Fibroblast of villous mesenchyme (primary cell): ENCODE measurements around a stretch of chr9.

DNA sequence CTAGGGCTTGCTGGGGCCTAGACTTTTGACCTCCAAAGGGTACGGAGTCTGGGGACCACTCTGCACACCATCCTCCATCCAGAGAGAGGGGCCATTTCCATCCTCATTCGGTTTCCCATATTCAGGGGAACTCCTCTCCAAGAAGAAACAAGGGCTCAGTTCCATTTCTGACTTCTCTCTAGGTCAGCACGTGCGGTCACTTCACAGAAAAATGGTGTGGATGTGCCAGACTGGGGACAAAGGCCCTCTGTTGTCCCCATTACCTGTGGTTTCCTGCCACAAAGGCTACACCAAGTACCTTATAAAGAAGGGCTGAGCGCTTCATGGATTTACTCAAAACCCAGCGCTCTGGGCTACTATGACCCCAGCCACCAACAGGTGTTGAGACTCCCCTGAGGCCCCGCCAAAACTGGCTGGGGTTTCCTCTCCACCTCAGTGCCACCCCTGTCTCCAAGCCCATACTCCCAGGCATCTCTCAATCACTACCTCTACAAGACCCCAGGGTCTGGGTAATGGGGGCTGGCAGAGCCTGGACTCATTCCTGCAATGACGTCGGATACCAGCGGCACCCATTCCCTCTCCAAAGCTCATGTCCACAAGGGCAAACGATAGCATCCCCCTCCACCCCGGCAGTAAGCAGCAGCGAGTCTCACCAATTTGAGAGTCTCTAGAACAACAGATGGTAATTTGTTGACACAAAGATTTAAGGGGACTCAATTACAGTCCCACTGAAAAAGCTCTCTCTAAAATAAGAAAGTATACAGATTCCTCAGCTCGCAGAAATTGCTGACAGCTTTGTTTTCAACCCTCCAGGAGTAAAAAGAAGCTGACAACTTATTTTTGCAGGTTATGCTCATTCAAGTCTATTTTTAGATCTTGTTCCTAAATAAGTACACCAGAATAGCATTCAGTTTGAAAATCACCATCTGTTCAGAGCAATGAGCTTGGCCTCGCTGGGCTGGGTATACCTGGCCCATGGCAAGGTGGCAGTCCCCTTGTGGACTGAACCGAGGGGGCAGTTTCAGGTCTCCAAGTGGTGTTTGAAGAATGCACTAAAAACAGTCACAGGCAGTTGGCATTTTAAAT is 169.7 kb downstream of the AUH start:
- CAGE, long polyA plus RNA, result no peak

GRCh38 chr9:91246703-91247845 is 114.6 kb downstream of the AUH start:
- CAGE, long polyA plus RNA, result no peak

GRCh38 chr9:91403925-91404356 is 19.7 kb downstream of the NFIL3 start:
- CAGE, long polyA plus RNA, result no peak

DNA sequence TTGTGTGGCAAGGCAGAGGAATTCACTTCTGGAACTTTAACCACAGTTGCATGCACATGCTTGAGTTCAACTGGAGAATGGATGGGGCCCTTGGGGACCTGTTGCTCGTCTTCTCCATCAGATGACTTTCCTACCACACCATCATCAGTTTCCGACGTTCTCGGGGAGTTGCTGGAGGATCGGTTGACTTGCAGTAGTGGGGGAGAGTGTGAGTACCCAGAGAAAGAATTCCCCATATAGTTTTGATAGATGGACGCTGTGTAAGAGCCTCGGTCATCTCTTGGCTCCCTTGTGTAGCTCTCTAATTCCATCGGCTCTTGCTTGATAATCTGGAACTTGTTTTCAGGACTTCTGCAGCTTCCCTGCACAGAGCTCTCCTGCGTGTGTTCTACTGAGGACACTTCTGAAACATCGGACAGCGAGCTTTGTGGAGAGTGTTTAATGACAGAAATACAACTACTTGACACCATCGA is 13.8 kb downstream of the NFIL3 start:
- CAGE, long polyA plus RNA, result no peak

- CAGE, long polyA plus RNA, result no peak
Measured at GRCh38 chr9:91428798-91429250, 5.2 kb upstream of the NFIL3 start.

DNA sequence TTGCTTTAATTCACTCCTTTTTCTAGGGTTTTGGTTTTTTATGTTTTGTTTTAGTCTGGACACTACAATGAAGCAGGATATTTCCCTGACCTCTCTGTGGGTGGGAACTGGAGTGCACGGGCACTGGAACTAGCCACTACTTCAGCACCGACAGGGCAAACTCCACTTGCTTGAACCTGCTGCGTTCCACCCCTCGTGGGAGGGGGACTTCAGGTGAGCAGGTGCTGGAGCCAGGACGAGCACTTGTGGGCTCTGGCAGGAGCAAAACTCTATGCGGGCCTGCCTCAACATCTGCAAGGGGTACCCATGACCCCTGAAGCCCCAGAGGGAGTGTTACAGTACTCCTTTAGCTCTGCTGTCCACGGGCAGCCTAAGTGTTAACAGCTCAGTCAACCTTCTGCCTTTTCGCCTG is 144.0 kb upstream of the NFIL3 start:
- CAGE, long polyA plus RNA, result no peak

DNA sequence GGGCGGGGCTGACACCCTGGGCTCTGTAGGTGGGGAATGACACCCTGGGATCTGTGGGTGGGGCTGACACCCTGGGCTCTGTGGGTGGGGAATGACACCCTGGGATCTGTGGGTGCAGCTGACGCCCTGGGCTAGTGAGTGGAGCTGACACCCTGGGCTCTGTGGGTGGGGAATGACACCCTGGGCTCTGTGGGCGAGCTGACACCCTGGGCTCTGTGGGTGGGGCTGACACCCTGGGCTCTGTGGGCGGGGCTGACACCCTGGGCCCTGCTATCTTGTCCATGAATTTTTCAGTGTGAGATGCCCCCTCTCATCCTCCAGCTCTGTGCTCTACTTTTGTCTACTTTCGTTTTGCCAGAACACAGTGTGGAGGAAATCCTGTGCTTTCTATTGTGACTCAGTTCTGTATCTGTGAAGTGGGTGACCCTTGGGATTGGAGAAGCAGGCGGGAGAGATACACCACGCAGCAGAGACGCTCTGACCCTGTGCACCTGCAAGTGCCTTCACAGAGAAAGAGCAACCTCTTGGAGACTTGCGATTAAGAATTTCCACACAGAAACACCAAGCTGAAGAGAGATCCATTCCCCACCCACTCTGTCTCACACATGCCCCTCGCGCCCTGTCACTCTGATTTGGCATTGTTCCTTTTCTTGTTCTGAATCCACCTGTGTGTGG is 151.4 kb downstream of the ROR2 start:
- CAGE, long polyA plus RNA, result no peak

- CAGE, long polyA plus RNA, result no peak
Measured at GRCh38 chr9:91847298-91847501, 102.8 kb downstream of the ROR2 start.

DNA sequence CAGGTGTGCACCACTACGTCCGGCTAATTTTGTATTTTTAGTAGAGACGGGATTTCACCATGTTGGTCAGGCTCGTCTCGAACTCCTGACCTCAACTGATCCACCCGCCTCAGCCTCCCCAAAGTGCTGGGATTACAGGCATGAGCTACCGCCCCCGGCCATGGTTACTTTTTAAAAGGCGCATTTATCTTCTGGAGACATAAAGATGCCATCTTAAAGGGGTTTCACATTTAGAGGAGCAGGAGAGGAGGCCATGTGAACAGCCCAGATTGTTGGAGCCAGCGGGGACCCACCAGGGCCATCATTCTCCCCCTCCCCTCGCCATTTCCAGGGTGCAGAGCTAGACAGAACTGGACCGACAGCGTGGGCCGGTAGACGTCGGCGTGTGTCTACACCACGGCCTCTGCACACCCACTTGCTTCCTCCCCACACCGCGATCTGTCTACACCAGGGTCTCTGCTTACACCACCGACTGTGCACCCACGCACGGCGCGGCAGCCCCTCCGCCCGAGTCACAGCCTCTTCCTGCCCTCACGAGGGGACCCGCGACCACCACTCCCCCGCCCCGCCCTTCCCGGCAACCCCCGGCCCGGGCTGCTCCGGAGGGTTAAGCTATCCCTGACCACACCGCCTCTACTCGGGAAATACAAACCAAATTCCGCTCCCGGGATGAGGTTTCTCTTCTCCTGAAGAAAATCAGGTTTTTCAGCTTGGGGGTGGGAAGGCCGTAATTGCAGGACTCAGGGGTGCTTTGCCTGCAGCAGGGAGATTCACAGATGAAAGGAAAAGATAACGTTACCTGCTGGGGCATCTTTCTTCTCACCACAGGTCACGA is 63.8 kb downstream of the ROR2 start:
- CAGE, long polyA plus RNA, result no peak

- CAGE, long polyA plus RNA, result no peak
Measured at GRCh38 chr9:91888627-91889541, 61.1 kb downstream of the ROR2 start.

DNA sequence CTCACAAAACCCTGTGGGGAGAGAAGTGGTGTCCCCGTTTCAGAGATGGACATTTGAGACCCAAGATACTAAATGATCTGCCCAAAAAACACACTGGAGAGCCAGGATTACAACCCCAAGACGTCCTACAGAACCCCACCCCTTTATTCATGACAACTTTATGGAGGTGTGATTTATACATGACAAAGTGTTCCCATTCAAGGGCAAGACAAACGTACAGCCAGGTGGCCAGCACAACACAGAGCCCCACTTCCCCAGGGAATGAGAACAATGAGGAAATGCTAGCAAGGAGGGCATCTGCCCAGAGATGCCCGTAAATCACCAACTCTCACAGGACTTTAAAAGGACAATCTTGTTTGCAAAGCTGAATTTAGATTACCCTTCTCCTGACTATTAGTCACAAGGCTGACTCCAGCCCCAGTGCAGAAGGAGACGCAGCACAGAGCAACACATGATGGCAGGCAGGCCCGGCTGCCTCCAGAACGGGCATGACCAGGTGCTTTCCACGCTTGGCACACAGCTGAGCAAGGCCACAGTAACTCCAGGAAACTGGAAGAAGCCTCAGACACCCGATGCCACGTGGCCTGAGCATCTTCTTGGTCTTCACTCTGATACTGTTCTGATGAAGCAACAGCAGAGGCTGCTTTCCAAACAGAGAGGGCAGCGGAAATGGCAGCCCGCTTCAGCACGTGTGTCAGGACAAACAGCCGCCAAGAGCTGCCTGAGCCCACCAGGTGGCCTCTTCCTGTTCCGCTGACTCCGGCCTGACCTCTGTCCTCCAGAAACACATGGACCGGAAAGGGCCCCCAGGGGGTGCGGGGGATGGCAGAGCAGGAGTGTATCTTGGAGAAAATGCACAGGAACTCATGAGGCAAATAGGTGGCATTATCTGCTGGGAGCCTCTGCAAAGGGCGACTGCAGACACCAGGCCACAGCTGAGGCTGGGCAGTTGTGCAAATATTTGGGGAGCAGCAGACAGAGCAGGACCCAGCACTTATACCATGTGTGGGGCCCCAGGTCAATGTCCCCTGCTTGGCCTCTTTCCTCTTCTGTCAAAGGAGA is 51.3 kb downstream of the ROR2 start:
- CAGE, long polyA plus RNA, result no peak

- CAGE, long polyA plus RNA, result no peak
Measured at GRCh38 chr9:91899863-91900941, 49.8 kb downstream of the ROR2 start.

DNA sequence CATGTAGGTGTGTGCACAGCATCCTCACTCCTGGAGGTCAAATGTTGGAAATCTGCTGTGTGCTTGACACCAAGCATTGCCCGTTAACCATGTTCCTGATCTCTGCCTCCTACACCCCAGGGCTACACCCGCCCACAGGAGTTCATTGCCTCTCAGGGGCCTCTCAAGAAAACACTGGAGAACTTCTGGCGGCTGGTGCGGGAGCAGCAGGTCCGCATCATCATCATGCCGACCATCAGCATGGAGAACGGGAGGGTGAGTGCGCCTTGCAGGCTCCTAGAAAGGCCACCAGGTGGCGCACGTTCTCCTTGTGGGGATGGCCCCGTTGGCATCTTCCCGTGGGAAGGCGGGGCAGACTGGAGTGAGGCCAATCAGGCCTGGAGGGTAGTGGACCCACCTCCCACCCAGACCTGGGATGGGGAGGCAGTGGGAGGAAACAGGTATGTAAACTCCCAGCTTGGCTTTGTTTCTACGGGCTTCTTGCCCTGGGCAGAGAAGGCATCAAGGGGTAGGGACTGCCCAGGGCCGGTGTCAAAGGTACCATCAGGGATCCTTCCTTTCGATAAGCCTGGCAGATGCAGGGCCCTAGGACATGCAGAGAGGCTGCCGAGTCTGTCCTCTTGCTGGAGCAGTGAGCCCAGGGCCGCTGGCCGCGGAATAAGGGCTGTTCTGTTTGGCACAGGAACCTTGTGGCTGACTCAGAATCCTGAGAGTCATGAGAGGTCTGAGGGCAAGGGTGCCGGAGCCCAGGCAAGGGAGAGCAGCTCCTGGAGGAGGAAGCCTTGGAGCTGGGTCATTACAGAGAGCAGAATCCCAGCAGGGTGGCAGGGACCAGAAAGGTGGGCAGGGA is 18.8 kb upstream of the SPTLC1 start:
- CAGE, long polyA plus RNA, result no peak

DNA sequence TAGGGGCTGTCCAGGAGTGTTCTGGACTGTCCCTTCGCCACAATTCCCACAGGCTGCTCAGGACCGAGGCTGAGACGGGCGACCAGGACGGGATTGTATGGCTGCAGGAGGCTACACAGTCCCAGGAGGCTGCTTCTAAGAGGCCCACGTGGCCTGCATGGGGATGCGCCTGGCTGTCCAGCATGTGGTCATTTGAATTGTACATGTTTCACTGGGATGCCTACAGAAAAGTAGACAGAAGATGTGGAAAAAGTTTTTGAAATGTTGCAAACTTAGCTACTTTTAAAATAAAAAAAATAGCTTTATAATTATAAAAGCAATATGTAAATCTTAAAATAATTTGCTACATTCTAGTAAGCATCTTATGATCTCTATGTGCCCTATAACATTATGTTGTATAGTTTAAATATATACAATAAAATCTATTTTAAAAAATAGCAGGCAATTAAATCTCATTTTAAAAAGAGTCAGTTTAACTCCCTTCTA is 32.7 kb upstream of the SPTLC1 start:
- CAGE, long polyA plus RNA, result no peak

- CAGE, long polyA plus RNA, result no peak
Measured at GRCh38 chr9:92310986-92311478, 14.1 kb downstream of the NOL8 start.

- CAGE, long polyA plus RNA, result no peak
Measured at GRCh38 chr9:92722569-92723694, 41.7 kb downstream of the BICD2 start.

DNA sequence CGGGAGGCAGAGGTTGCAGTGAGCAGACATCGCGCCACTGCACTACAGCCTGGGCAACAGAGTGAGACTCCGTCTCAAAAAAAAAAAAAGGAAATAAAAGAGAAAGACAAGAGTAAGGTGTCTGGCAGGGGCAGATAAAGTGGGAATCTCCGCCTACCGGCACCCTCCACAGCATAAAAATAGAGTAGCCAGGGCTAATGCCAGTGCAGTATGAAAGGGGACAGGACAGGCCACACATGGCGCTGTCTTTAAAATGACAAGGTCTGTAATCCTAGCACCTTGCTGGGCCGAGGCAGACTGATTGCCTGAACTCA is 7.9 kb downstream of the BICD2 start:
- CAGE, long polyA plus RNA, result no peak

DNA sequence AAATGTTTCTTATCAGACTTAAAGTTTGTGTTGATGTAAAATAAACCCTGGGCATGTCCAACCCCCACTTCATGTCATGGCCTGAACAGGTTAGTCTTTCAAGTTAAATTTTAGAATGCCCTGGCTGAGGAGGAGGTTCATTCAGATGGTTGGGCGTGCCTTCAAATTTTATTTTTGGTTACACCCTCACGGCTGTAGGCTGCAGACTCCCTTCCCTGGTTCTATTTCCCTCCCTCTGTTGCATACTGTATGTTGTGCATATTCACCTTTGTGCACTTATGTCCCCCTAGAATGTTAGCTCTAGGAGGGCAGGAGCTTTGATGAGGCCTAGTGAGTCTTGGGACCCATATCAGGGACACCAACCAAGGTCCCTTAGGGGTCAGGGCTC is 5.4 kb upstream of the BICD2 start:
- CAGE, long polyA plus RNA, result no peak

GRCh38 chr9:92953780-92954652 is 6.7 kb downstream of the FGD3 start:
- CAGE, long polyA plus RNA, result no peak

DNA sequence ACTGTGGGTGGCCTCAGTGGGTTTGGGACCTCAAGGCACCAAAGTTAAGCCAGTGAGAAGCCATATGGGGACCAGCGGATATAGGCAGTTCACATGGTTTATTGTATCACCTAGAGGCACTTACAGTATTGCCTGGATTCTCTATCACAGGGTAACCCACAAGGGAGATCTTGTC is 21.5 kb downstream of the FGD3 start:
- CAGE, long polyA plus RNA, result no peak